Cardiac septum (tissue), 1 donor: ENCODE results near the gene PAQR5.

GRCh38 chr15:68415264-68415977 is 16.5 kb downstream of the ITGA11 start:
- PRO-cap, result no peak

GRCh38 chr15:68421025-68421509 is 10.9 kb downstream of the ITGA11 start:
- PRO-cap, result no peak

GRCh38 chr15:68599619-68600170 is 20.9 kb downstream of the CORO2B start:
- PRO-cap, result no peak

DNA sequence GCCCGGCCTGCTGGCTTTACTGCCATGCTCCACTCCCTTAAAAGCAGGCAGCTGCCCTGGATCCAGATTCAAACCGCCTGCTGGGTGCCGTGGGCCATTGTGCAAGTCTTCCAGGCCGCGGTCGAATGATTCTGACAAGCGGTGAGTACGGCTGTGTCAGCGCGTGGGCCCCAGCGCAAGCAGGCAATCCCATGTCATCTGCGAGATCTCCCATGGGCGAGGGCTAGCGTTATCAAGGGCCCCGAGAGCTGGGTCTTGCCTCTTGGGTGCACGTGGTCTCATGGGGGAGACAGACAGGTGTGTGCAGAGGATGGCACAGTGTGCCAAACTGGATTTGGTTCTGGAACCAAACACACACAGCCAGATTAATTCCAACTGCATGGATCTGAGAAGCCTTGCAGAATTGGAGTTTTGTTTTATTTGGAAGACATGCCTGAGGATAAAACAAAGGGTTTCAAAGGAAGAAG is 37.7 kb downstream of the CORO2B start:
- PRO-cap, result no peak

DNA sequence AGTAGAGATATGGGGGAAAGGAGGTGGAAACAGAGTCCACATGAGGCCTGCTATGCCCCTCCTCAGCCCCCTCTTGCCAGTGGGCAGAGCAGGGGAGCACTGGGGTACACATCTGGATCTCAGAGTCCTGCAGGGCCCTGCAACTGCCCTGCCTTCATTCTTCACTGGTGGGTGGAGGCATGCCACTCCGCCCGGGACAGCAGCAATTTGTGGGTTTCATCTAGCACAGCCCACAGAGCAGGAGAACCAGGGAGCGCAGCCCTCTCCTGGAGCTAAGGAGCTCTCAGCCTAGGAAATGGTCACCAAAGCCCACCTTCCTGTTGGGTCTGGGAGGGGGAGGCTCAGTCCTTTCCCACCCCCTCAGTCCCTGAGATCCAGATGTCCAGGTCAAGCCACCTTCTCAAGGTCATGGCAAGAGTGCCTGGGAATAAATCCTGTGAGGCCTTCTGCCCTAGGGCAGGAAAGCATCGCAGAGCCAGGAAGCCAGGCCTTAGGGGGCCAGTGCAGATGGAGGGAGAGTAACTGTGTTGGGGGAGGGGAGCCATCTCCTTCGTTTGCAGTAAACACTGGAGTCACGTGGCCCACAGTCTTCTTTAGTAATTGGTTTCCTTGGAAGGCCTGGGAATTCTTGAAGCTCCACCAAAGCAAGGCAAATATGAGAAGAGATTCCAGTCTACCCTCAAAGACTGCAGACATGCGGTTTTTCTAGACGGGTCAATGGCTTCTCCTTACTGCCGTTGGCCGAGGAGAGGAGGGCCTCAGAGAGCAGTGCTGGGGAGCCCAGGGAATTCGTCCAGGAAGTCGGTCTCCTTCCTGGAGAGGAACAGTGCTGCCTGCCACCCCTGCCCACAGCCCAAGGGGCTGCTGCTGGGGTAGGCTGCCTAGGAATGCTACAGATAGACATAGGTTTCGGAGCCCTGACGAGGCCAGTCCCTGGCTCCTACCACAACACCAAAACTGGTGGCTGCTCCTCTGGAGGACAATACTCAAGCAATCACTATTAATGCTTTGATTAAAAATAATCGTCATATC is 30.8 kb downstream of the ANP32A start:
- PRO-cap, result no peak

DNA sequence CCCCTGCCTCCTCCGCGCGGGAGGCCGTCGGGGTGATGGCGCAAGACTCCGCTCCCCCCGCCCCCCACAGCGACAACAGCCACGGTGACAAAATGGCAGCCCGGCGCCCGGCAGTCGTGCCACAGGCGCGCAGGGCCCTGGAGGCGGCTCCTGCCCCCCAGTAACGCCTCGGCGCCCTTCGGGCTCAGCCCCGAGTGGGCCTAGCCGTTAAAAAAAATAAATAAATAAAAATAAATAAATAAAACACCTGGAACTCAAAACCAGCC is 2.9 kb downstream of the ANP32A start:
- PRO-cap, result no peak

GRCh38 chr15:68834023-68834522 is 13.4 kb upstream of the ANP32A start:
- PRO-cap, result no peak

GRCh38 chr15:69081867-69082548 is 67.5 kb downstream of the NOX5 start:
- PRO-cap, result unidirectional peak, minus-strand start at chr15:69082193

GRCh38 chr15:69154630-69155256 is 5.7 kb upstream of the GLCE start:
- PRO-cap, result no peak

GRCh38 chr15:69298655-69299686 is at the start of gene PAQR5:
Gene PAQR5, plus strand, starts transcription at chr15:69298912.
- PRO-cap, result no peak

DNA sequence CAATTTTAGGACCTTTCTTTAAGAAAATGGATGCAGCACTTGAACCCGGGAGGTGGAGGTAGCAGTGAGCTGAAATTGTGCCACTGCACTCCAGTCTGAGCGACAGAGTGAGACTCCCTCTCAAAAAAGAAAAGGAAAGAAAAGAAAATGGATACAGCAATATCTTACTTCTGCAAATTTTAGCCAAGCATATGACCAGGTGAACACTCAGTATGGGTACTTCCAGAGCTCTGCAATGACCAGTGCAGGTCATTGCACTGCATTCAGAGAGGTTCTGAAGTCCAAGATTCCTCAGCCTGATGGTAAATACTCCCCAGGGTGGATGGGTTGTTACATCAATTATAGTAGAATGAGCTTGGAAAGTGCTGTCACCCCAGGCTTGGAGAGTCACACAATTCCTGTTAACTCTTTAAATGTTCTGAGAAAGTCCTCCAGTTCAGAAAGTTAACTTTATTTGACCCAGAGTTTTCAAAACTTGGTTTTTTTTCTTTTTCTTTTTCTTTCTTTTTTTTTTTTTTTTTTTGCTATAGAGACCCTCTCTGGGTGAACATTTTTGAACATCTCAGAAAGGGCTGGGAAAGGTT is 103.7 kb downstream of the RPLP1 start:
- PRO-cap, result no peak

DNA sequence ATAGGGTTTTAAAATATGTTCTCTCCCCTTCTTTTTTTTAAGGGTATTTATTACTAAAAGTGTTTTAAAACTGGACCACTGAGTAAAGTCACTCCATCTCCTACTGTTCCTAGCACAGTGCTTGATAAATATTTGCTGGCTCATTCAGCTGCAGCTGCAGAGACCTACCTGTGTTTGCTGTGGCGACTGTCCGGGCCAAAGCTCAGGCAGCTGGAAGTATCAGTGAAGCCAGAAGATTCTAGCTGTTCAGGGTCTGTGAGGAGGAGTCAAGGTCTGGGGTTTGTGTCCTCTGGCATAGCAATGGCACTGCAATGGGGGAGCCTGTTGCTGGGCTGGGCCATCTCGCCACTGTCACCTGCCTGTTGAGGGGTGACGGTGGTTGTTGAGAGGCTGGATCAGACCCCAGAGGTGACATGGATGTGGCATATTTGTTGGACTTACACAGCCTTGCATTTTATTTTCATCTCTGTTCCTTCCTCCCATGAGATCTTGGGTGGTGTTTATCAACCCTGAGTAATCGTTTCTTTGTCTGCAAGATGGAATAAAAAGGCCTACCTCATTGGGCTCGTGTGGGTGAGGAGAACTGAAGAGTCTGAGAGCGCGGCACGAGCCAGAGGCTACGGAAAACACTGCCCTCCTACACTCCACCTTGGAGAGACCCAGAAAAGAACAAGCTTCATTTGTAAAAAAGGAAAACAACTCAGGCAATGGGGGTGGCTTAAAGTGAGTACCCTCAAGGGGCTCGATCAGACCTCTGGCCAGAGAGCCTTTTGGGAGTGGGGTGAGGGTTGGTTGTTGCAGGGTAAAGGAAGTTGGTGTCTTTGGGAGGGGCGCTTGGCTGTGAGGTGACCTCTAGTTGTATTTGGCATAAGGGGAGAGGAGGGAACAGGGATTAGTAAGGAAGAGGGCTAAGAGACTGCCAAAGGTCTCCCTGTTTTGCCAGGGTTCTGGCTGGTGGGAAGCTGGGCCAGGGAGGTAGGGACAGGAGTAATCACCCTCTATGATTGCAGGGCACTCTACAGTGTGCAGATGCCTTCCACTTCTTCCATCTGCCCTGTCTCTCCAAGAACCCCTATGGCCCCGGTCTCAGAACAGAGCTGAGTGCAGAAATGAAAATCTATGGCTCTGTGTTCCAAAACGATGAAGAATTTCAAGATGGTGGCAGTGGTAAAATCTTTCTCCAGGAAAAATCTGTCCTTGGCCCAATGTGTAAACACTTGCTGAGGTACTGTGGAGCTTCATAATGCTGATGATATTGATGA is 110.4 kb downstream of the RPLP1 start:
- PRO-cap, result no peak

GRCh38 chr15:69628630-69628916 is 176.0 kb downstream of the RPLP1 start:
- PRO-cap, result no peak

DNA sequence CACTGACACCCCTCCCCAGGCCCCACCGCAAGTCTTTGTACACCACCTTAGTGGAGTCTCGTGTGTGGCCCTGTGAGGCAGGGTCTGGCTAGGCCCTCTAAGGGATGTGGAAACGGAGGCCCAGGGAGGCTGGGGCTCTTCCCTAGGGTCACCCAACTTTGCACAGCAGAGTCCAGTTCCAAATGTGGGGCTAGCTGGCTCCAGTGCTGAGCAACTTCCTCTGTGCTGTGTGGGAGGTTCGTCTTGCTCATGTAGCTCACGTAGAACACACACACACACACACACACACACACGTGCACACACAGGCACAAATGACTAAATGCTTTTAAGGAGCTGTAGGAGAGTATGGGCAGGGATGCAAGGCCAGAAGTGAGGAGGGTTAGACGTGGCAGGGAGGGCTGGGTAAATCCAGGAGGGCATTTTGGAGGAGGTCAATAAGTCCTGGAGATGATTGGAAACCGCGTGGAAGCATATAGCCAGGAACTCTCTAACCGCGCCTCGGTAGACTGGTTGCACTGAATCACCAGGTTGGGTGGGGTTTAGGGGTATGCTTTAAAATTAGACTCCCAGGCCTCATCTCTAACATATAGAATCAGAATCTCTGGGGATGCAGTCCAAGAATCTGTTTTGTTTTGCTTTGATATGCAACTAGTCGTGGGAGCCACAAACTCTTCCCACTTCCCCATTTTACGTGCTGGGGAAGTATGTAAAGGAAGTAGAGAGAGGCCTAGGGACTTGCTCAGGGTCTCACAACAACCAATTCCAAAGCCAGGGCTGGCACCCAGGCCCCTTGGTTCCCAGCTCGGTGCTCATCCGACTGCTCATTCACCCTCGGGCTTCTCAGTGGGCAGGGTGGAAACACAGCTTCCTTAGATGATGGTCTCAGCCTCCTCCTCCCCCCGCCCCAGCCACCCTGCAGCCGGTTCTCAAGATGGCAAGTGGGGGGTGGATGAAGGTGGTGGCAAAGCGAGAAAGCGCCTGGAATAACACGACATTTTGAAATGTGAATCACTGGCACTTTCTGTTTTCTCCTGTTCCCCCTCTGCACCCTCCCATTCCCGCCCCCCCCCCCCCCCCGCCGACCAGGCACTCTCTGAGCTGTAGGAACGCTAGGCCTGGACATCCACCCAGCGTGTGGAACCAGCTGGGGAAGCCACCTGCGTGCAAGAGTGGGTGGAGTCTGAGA is 214.2 kb downstream of the RPLP1 start:
- PRO-cap, result no peak

GRCh38 chr15:69760247-69761291 is 308.0 kb downstream of the RPLP1 start:
- PRO-cap, result unidirectional peak, plus-strand start at chr15:69760502; unidirectional peak, plus-strand start at chr15:69760519

GRCh38 chr15:69996919-69997700 is 100.6 kb downstream of the TLE3 start:
- PRO-cap, result no peak

- PRO-cap, result no peak
Observed at GRCh38 chr15:70075619-70076584, 21.8 kb downstream of the TLE3 start.

DNA sequence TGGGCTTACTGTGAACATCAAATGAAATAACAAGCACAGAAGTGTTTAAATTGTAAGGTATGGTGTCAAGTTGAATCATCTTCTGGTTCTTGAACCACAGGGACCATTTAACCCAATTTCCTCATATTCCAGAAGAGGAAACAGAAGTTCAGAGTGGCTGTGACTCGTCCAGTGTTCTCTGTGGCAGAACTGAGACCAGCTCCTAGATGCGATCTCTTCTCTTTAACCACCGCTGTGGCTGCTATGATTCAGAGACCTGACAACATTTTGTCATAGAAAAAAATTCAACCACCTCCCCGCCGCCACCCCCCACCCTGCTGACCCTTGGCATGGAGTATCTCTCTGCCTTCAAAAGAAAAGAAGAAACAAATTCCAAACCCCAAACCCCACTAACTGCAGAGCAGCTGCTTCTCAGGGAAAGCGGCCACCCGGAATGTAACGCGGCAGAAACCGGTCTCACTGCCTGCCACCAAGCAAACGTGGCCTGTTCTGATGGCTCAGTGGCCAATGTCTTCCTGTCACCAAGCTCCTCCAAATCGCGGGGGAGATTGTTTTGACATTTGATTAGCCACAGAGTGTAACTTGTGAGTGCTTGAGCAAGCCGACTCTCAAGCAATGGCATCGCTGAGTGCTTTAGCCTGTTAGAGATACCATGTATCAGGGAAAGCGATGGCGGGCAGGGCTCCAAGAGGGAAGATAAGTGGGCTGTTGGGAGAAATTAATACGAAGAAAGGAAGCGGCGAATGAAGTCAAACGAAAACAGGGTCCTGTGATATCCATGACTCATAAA is 44.7 kb upstream of the TLE3 start:
- PRO-cap, result no peak

DNA sequence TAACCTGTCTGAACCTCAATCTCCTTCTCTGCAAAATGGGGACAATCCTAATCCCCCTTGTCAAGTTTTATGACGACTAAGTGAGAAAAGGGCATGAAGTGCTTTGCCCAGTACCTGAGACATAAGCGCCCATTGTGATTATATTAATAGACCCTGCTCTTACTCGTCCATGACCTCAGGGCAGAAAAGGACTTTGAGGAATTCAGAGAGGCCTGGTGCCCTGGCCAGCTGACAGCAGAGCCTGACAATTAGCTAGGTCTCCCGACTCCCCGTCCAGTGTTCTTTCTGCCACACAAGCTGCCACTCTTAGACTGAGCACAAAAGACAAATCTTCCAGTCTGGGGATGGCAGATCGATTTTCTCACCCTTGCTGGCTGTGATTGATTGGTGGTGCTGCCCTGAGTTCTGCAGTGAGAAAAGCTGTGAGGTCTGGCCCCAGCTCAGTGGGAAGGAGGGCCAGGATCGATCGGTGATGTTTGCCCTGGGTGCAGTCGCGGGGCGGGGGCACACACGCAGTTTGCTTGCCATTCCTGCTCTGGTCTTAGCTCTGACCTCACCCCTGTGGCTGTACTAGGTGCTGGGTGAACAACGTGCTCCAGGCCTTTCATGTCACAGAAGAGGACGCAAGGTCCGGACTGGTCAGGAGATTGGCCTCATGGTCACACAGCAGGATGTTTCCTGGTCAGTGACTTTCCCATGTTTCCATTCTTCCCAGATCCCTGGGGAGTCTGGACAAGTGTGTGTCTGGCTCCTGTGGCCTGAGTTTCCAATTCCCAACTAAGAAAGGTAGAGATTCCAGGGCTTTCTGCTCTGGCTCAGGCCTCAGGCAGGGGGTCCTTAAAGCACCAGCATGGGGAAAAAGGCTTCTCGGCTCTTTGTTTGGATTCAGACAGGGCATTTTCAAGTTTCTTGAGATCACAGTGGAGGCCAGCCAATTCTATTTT is 67.4 kb upstream of the TLE3 start:
- PRO-cap, result no peak

DNA sequence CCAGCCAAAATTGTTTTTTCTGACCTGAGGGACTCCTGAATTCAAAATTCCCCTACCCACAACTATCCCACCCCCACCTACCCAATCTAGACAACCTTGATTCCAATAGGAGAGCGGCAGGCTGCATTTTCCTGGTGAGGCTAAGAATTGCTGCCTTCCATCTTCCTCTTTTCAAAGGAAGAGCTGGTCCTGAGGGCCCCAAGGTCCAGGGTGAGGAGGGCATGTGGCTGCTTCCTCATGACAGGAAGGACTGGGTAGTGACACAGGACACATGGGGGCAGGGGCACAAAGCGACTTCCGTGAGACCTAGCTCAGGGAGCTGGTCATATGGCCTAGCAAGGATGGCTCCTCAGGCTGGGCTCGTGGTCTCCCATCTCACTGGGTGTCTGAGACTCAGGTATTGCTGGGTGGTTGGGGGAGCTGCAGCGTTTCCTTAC is 159.8 kb upstream of the TLE3 start:
- PRO-cap, result no peak